Metanephros (tissue), 2 donors: Measurements from ENCODE around the genes HTR1E, AKIRIN2 and SPACA1.

DNA sequence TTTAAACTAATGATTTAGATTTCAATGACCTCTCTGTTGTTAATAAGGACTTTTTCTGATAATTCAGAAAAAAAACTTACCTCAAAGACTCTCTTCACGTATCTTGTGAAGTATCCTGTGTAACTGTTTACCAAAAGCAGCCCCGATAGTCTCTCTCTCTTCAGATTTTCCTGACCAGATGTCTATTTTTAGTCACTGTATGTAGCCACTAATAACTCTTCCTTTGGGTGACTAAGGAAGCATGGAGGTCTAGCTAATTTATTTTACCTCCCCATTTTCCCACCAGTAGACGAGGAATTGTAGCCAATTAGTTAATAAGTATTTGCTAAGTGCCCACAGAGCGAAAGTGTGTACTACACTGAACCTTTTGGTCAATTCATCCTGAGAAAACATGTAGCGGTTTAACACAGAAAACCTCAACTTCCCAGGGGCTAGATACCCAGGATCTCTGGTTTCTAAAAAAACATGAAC is 180.7 kb downstream of the TBX18 start:
- RAMPAGE, long total RNA, result no peak

DNA sequence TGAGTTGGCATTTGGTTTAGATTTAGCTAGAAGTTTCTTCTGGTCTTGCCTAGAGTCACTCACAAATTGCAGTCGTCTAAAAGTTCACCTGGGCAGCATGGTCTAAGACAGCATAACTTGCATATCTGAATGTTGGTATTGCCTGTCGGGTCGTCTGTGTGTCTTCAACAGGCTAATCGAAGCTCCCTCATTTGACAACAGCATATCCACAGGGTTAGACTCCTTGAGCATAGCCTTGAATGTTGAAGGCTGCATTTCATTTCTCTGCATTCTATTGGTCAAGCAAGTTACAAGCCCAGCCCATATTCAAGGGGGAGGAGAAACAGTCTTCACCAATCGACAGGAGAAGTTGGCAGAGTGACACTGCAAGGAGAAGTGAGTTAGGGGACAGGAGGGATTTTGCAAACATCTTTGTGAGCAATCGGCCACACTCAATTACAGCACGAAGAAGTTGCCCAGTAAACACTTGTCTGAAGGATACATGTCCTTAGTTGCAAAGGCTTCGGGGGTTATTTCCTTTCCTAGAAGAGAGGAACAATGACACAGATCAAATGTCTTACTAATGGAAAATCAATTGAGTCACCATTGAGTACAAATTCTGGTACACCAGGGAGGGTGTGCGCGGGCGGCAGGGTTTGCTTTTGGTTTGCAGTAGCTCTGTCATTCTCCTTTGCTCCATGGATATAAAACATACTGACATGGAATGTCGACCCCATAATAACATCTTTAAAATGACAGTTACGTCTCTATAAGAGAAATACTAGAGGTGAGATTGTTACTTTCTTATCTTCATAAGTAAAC is 60.6 kb upstream of the NT5E start:
- RAMPAGE, long total RNA, result no peak

- RAMPAGE, long total RNA, result no peak
These were observed 30.7 kb upstream of the NT5E start for GRCh38 chr6:85419028-85419677.

DNA sequence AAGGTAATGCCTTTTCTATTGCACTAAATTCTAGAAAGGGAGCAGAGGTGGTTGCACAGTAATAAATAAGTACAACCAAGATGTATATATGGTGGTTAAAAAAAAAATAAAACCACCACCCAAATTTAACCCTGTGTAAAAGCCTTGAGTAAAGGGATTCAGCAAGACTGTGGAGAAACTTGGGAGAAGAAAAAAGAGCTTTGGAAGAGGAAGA is 1.4 kb downstream of the NT5E start:
- RAMPAGE, long total RNA, result no peak

GRCh38 chr6:85459079-85459574 is 9.2 kb downstream of the NT5E start:
- RAMPAGE, long total RNA, result no peak

DNA sequence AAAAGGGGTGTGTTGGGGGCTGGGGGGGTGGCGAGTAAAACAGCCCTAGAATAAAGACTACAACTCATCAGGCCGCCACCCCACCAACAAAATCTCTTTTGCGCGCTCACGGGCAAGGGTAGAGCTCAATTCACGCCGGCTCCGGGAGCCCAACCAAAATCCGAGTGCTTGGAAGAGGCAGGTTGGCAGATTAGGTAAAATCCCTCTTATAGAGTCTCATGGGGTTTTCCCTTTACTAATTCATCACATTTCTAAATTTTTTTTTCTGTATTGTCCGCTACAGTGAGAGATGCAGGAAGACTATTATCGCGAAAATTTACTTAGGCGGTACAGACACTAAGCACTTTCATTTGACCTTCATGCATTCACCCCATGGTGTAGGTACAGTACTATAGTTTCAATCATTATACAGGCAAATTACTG is 742 bp upstream of the SNX14 start:
- RAMPAGE, long total RNA, result no peak

GRCh38 chr6:85609626-85610879 is 16.4 kb upstream of the SNX14 start:
- RAMPAGE, long total RNA, result no peak

GRCh38 chr6:85640857-85641529 is 1.7 kb downstream of the SYNCRIP start:
- RAMPAGE, long total RNA, result no peak

DNA sequence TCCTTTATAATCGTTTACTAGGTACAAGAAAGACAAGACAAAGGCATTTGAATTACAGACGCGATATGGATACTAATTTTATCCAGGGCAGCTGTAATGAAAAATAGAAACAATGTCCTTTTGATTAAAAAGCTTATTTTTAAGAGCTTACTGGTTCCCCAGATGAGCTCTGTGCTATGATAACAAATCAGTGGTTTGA is 1.6 kb upstream of the SYNCRIP start:
- RAMPAGE, long total RNA, result no peak

DNA sequence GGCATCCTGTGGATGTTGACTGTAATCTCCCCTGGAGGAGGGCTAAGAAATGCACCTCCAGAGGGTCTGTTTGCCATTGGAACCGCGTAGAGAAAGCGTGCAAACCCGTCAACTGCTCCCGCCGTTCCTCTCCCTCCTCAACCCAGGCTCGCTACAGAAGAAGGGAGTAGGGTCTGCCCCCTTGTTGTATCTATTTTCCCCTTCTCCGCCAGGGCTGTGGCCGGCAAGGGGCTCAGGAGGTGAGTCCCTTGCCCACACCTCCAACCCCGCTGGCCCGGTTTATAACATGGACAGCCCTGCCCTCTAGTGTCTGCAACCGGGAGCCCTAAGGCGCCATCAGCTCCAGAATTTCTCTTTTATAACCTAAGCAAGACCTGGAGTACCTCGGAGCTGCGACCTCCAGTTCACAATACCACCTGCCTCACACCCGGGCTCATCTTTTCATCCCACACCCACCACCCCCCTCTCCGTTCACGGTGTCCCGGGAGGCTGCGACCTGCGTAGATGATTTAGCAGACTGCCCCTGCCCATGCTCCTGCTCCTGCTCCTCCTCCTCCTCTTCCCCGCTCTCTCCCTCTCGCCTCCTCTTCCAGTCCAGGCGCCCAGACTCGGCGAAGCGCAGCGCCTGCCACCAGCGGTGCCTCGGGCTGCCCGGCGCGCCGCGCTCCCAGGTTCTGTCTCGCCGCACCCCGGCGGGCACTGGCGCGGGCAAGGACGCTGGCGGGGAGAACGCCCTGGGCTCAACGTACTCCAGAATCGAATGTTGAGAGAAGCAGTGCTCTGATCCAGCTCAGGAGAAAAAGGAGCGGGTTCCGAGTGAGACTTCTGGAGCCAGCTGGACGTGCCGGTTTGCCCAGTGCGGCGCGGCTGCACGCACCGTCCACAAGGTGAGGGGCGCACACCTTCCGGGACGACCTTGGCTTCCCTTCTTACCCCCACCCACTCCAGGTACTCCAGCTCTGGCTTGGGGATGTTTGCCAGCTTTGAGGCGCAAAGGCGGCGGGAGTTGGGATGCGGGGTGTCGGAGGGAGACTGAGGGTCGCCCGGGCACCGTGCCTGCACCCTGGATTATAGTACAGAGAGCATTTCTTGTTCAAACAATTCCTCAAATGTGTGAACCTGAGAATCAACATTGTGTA is at the start of gene HTR1E:
HTR1E (plus strand) TSS at position 592 of the 1,139 bp plus-strand sequence.
- RAMPAGE, long total RNA, result no peak

DNA sequence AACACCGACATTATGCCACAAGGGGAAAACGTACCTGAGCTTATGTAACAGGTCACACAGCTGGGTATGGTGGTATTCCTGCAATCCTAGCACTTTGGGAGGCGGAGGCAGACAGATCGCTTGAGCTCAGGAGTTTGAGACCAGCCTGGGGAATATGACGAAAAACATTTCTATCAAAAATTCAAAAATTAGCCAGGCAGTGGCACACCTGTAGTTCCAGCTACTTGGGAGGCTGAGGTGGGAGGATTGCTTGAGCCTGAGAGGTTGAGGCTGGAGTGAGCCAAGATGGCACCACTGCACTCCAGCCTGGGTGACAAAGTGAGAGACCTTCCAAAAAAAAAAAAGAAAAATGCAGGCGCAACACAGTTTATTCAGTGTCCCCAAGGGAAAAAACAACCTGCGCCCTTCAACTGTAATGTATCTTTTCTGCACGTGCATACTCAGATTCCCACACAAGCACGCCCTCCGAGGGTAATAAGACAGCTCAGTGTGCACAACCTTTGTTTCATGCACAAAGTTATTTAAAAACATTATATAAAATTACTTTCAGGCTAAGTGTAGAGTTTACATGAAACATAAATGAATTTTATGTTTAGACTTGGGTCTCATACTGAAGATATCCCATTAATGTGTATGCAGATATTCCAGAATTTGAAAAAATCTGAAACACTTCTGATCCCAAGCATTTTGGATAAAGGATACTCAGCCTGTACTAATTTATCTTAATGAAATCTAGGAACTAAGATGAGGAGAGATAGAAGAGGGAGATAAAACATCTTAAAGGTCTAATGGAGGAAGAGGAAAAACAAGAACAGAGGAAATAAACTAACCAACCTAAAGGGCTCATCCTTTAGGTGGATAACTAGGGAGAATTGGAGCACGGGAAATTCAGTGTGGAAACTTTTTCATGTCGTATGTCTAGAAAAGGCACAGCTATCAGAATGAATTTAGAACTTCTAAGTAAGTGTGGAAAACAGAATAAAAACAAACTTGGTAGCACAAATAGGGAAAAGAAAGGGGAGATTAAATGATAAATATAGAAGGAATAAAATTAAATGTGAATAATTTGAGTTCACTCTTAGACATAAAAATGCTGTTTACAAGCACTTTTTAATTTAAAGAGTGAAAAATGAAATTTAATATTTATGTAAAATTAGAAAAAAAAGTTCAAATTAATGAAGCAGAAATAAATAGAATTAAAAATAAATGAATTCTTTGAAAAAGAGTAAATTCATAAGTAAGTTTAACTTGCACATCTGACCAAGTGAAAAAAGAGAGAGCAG is 38.3 kb downstream of the ZNF292 start:
- RAMPAGE, long total RNA, result no peak

- RAMPAGE, long total RNA, result no peak
These were observed 57.9 kb downstream of the ZNF292 start for GRCh38 chr6:87212988-87213889.

- RAMPAGE, long total RNA, result no peak
These were observed 21.2 kb upstream of the CFAP206 start for GRCh38 chr6:87386631-87386830.

DNA sequence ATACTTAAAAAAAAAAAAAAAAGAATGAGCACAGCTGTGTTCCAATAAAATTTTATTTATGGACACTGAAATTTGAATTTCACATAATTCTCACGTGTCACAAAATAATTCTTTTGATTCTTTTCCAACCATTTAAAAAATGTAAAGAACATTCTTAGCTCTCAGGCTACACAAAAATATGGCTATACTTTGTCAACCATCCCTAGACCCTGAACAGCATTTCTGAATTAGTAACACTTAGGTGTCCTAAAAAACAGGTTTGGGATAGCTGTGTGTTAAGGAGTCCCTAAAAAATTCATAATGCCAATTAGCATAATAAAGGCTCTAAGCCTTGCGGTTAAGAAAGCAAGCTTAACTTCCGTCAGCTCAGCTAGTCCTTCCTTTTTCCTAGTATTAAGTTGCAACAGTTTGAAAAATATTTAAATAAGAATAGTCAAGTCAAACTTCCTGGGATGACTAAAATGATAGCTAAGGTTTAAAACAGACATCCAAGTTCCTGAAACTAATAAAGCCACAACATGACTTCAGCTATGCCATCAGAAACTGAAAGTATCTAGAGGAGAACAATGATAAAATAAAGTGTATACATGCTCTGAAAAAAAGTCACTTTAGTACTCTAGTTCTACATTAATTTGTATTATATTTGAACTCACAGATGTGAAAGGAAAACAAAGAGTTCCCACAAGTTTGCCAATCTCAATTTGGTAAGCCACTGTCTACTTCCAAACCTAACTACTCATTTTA is 3.5 kb downstream of the AKIRIN2 start:
- RAMPAGE, long total RNA, result no peak

DNA sequence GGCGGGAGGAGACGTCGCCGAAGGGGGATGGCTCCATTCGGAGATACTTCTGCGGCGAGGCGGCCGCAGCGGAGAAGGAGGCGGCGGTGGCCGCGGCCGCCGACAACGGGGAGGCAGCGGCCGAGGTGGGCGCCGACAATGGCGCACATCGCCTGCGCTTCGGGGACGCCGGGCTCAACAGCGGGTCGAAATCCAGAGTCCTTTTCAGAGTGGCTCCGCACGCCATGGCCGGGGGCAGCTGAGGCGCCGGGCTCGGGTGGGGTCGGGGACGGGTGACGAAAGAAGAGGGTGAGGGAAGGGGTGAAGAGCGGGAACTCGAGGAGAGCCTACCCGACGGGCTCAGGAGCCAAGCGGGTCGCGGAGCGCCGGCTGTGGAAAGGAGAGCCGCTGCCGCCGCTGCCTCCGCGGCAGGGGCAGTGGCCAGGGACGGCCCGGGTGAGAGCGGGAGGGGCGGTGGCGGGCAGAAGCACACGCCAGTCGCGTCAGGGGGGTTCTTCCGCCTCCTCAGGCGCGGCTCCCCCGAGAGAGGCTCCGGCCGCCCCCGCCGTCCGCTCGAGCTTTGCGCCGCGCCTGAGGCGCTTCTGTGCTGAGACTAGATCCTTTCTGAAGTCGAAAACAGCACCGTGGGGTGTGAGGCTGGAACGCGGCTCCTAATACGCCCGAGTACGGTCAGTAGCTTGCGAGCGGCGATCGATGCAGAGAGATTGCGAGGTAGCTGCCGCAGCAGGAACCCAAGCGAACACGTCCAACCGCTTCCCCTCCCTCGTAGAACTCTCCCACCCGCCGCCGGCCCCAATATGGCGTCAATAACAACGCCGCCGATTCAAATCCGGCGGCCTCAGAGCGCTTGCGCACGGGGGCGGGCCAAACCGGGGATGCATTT is at the start of gene AKIRIN2:
AKIRIN2 (minus strand) TSS at position 775 of the 883 bp plus-strand sequence.
- RAMPAGE, long total RNA, result no peak

DNA sequence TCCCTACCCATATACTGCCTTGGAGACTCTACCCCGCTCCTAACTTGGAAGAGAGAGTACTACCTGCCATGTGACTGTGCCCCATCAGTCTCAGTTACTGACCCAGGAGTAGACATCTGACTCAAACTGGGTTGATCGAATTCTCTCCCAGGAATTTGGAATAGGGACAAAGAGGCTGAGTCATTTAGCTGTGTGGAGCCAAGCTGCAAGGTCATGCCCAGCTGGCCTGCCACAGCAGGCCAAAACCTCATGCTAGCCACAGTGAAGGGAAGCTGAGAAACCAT is 21.1 kb upstream of the AKIRIN2 start:
- RAMPAGE, long total RNA, result no peak

DNA sequence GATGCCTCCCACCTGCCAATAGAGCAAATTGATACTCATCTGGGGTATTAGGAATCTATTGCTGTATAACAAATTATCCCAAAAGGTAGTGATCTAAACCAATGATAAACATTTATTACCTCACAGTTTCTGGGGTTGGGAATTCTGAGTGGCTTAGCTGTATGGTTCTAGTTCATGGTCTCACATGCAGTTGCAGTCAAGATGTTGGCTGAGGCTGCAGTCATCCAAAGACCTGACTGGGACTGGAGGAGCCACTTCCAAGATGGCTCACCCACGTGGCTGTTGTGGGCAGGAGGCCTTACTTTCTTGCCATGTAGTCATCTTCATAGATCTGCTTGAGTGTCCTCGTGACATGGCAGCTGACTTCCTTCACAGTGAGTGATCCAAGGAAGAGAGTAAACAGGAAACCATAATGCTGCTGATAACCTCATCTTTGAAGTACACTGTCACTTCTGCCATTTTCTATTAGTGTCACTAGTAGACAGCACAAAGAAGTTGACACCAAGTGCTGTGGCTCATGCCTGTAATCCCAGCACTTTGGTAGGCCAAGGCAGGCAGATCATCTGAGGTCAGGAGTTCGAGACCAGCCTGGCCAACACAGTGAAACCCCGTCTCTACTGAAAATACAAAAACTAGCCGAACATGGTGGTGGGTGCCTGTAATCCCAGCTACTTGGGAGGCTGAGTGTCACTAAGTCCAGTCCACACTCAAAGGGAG is 40.1 kb upstream of the AKIRIN2 start:
- RAMPAGE, long total RNA, result no peak

GRCh38 chr6:87789659-87790154 is 87.7 kb upstream of the AKIRIN2 start:
- RAMPAGE, long total RNA, result no peak

DNA sequence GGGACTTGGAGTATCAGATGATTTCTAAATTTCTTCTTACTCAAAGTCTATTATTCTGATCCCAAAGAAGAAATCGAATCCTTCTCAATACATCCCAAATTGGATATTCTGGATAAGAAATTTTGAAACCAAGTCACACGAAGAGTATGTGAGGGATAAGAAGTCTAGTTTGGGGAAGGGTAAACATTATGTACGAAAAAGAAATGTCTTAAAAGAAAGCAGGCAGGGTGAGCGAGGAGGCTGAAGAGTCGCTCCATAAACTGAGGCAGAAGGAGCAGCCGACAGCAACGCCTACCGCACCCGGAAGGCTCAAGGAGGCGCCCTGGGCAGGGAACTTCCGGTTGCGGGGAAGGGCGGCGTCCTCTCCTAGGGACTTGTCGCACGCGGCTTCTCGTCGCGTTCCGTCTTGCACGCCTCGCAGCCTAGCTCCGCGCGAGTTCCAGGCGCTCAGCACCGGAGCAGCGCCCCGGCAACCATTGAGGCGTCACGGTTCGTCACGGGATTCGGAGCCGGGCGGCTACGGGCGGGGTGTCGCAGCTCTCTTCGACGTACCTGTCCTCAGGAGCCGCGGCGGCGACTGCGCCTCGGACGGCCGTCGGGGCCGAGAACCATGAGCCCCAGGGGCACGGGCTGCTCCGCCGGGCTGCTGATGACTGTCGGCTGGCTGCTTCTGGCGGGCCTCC is at the start of gene SPACA1:
SPACA1 (plus strand) TSS at position 546 of the 683 bp plus-strand sequence.
- RAMPAGE, long total RNA, result no peak

GRCh38 chr6:89022820-89023261 is 57.7 kb upstream of the PNRC1 start:
- RAMPAGE, long total RNA, result no peak